BJ (cell line): ENCODE results near the gene ASCL4.

- CAGE, long polyA plus RNA, result no peak
- RRBS, result no CpG with 5 or more reads among the region's 7 CpGs
Measured at GRCh38 chr12:105672484-105672887, 342.0 kb downstream of the C12orf75 start.

GRCh38 chr12:106021350-106022129 lies 117.2 kb downstream of the NUAK1 start:
- CAGE, long polyA plus RNA, result no peak
- RRBS, result no CpG with 5 or more reads among the region's 7 CpGs

GRCh38 chr12:106106733-106107398 lies 31.9 kb downstream of the NUAK1 start:
- CAGE, long polyA plus RNA, result no peak
- RRBS, result no CpG with 5 or more reads among the region's 9 CpGs

GRCh38 chr12:106147656-106148617 lies 9.2 kb upstream of the NUAK1 start:
- CAGE, long polyA plus RNA, result no peak
- RRBS, result 43% methylated on average over 4 of the region's 16 CpGs

- CAGE, long polyA plus RNA, result no peak
- RRBS, result no CpG with 5 or more reads among the region's 7 CpGs
Measured at GRCh38 chr12:106178845-106179671, 40.3 kb upstream of the NUAK1 start.

- CAGE, long polyA plus RNA, result no peak
- RRBS, result no CpG with 5 or more reads among the region's 3 CpGs
Measured at GRCh38 chr12:106271942-106272434, 24.2 kb upstream of the CKAP4 start.

GRCh38 chr12:106342324-106343356 lies 14.9 kb upstream of the POLR3B start:
- CAGE, long polyA plus RNA, result no peak
- RRBS, result no CpG with 5 or more reads among the region's 10 CpGs

DNA sequence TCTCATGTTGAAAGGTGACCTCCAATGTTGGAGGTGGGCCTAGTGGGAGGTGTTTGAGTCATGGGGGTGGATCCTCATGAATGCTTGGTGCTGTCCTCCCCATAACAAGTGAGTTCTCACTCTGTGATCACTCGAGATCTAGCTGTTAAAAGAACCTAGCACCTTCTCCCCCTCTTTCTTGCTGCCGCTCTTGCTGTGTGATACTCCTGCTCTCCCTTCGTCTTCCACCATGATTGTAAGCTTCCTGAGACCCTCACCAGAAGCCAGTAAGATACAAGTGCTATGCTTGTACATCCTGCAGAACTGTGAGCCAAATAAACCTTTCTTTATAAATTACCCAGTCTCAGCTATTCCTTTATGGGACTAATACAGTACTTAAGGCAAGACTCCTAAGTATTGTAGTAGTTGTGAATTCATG lies 59.3 kb downstream of the RIC8B start:
- CAGE, long polyA plus RNA, result no peak
- RRBS, result no CpG with 5 or more reads among the region's 3 CpGs

DNA sequence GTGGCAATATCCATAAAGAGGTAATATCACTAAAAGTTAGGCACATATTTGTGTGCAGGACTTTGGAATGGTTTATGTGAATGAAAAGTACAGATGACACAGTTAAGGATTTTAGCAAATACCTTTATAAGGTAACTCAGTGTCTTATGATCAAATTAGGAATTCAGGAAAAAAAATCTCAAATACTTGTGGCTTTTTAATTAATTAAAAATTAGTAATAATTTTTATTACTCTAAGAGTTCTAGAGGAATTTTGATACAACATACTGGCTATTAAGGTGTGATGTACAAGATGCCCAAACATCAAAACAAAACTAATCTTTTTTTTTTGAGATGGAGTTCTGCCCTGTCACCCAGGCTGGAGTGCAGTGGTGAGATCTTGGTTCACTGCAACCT lies 4.0 kb downstream of the TMEM263 start:
- CAGE, long polyA plus RNA, result no peak

GRCh38 chr12:106985117-106985804 lies 1.7 kb downstream of the MTERF2 start:
- CAGE, long polyA plus RNA, result no peak
- RRBS, result no CpG with 5 or more reads among the region's 5 CpGs

- CAGE, long polyA plus RNA, result no peak
- RRBS, result no CpG with 5 or more reads among the region's 1 CpG
Measured at GRCh38 chr12:107077044-107077354, 16.4 kb downstream of the CRY1 start.

DNA sequence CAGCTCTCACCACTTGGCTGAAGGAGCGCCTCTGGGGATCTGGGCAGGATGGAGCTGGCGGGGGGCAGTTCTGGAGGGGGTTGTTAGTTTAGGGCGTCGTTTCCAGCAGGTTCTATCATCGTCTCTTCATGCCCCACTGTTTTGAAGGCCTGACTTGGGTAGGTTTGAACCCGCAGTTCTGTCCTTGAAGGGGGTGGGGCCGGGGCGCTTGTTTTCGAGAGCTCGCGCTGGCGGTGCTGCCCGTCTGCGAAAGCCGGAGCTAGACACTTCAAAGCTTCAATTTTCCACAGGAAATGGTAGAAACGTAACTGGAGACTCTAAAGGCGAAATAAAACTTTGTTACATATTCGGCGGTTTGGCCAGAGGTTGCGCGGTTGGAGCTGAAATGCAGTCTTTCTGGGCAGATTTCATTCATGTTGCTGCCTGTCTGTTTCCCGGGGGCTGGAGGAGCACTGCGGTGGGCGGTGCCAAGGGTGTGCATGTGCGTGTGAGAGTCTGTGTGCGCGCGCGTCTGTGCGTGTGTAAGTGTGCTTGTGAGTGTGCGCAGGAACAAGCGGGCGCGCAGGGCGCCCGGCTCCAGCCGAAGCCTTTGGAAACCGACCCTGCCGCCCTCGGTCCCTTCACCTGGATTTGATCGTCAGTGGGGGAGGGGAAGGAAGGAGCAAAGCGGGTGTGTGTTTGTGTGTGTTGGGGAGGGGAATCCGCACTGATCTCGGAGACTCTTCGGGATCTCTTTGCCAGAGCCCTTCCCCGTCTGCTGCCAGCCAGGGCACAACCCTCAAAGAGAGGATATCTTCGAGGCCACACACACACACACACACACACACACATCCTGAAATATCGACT lies 2.8 kb downstream of the ABTB3 start:
- CAGE, long polyA plus RNA, result no peak
- RRBS, result 3% methylated on average over 9 of the region's 48 CpGs

GRCh38 chr12:107348938-107349337 lies 30.7 kb downstream of the ABTB3 start:
- CAGE, long polyA plus RNA, result no peak
- RRBS, result no CpG with 5 or more reads among the region's 3 CpGs

GRCh38 chr12:107369722-107370235 lies 51.5 kb downstream of the ABTB3 start:
- CAGE, long polyA plus RNA, result no peak
- RRBS, result no CpG with 5 or more reads among the region's 6 CpGs

DNA sequence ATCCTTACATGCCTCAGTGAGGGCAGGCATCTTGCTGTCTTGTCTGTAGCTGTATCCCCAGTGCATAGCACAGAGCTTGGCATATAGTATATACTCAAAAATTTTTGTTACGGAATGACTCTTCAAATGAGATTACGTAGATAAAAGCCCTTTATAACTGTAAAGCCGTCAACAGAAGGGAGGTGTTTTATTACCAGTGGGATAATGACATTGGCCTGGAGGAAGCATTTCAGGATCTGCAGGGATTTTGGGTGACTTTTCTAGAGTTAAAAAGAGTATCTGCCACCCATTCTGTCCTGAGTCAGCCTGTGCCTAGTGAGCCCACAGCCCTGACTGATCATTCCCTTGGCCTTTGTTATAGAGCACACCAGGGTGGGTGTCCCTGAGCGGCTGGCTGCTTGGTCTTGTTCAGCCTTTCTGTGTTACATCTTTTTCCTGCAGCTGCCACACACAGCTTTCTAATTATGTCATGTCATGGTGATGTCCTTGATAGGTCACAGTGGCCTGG lies 68.2 kb downstream of the ABTB3 start:
- CAGE, long polyA plus RNA, result no peak
- RRBS, result no CpG with 5 or more reads among the region's 4 CpGs

DNA sequence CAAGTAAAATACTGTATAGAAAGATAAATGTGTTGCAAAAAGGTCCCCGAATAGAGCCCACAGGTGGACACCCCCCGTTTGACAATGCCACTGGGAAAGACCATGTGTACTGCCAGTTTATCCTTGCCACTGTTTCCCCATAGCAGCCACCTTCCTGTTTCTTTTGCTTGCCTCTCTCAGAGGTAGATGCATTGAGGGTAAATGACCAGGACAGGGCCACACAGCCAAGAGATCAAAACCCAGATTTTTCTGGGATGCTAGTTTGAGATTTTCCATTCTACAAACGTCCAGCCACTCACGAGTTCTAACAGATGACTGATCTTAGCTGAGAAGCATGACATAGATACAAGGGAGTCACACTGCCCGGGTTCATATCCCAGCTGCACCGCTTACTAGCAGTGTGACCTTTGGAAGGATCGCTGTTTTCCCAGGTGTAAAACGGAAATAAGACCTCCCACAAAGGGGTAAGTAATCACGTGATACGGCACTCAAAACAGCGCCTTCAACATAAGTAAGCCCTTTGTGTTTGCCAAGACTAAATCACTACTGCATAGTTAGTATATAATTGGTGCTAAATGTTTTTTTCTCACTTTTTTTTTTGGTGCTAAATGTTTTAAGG lies 730 bp upstream of the PWP1 start:
- CAGE, long polyA plus RNA, result no peak
- RRBS, result no CpG with 5 or more reads among the region's 11 CpGs

- CAGE, long polyA plus RNA, result no peak
- RRBS, result 93% methylated on average over 1 of the region's 7 CpGs
Measured at GRCh38 chr12:107711873-107712601, 26.4 kb downstream of the PWP1 start.

DNA sequence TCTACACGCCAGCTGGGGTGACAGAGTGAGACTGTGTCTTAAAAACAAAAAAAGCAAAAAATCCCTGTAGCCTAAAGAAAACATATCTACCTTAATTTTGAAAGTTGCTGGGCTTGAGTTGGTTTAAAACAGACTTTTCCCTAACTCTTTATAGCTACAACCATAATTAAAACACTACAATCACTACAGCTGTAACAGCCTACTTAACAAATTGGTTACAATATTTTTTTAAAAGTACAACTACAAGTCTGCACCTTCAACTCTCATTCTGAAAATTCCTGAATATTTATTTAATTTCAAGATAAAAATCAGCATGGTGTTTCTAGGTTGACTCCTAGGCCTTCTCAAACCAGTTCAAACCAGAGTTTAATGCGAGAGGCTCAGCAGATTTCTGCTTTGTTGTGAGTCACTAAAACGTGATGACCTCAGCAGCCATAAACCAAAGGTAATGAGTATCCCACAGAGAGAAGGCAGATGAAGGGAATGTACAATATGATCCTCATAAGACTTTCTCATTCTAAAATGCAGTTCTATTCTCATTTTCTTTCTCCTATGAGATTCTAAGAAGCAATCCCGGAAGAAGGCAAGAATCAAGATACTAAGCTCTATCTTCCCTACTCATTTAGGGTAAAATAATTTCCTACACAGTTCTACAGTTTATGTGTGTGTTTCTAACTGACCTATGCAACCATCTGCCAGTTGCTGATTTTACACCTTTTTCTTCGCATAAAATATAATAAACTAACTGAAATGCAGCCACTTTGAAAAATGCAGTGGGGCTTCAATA lies 1.5 kb downstream of the PRDM4 start:
- CAGE, long polyA plus RNA, result no peak
- RRBS, result no CpG with 5 or more reads among the region's 5 CpGs

- CAGE, long polyA plus RNA, result no peak
- RRBS, result no CpG with 5 or more reads among the region's 28 CpGs
Measured at GRCh38 chr12:107760219-107760783, 636 bp downstream of the PRDM4 start.

DNA sequence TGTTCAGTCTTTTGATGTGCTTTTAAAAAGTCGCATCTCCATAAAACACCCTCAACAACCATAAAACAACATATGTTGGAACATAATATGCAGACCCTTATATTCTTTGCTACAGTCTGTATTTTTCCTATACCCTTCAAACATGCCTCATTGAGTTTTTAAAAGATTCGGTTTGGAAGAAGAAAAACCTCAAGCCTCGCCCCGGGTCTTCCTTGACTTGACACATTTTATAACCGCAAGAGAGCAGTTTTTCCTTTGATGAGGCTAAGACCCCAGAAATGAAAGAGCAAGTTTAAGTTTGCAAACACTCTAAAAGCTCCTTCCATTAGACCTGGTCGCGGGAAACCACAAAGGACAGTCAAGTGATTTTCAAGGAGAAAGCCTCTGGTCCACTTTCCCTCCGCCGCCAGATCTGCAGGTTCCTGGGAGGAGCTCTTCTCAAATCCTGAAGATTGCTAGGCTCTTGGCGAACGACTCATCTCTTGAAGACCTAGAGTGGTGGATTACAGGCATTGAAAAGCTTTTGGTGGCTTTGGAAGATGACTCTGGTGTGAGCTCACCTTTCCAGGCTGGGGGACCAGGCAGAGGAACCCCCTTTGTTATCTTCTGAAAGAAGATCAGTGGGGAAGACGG lies at the start of gene ASCL4:
Gene ASCL4, plus strand, starts transcription at position 391 of the 633 bp plus-strand sequence.
- CAGE, long polyA plus RNA, result no peak
- RRBS, result no CpG with 5 or more reads among the region's 12 CpGs